ENCODE measurements around a stretch of chr2.

DNA sequence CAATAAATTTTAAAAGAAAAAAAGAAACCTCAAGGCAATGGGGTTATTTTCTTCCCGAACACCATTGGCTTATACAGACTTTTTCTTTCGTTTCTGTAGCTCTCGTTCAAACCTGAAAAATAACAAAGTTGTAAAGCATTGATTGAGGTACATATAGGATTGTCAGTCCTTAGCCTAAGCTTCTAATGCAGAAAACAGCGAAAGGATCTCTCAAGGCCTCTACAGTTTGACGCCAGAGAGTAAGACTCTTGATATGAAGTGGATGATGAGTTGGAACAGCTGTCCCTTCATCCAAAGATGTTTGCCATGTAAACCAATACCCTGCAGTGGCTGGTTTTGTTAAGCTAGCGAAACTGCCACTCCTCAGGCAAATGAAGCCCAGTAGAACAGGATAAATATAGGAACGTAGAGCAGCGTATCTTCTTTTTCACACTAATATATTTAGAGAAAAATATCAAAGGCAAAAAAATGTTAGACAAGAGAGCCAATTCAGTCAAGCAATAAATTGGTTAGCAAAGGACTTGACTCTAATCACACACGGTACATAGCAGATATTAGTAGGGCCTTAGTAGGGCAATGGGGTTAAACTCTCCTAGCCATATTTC, 490 bp downstream of the NEB start:
- PRO-cap, result no peak
- RAMPAGE, long total RNA, 3 experiments, result no peak in any of the 3 experiments

DNA sequence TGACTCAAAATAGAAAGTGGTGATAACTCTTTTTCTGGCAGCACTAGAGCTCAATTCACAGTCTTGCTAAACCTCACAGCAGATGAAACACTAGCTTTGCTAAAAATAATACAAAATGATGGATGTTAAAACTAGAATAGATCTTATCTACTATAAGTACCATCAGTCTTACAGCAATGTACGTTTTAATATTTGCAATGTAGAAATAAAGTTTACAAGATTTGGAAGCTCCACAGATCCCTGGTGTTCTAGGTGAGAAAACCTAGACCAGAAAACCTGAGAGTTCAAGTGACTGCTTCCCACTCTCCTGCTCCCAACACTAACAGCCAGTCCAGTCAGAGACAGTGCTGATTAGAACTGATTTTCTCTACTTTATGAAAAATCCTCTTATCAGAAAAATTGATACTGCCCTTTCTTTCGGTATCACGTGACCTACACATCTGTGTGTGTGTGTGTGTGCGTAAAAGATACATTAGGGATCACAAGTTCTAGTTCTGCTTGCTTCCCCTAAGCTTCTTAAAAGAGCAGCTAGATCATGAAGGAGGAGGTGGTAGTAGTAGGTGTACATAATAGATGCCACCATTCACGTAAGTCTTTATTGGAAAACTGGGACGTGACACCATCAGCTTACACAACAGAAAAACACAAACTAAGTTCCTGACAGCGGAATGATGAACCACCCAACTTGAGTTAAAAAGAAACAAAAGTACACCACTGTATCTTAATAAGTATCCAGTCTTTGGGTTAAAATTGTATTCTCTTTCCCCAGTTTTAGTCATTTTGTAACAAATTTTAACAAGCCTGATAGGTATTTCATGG, 1.5 kb downstream of the ARL5A start:
- PRO-cap, result no peak
- RAMPAGE, long total RNA, 3 experiments, result no peak in any of the 3 experiments

DNA sequence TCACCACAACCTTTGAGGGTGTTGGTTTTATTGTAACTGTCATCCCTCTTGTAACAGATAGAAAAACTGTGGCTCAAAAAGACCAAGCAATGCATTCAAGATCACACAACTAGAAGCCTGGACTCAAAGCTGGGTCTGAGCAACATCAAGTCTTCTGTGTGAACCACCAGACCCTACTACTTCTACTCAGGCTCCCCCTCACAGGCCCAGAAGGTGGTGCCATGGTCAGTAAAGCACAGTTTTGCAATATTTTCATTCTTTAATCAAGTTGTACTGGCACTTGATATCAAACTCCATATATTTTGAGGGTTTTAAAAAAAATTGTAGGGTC, 105.2 kb upstream of the ARL5A start:
- PRO-cap, result no peak
- RAMPAGE, long total RNA, 3 experiments, result no peak in any of the 3 experiments

DNA sequence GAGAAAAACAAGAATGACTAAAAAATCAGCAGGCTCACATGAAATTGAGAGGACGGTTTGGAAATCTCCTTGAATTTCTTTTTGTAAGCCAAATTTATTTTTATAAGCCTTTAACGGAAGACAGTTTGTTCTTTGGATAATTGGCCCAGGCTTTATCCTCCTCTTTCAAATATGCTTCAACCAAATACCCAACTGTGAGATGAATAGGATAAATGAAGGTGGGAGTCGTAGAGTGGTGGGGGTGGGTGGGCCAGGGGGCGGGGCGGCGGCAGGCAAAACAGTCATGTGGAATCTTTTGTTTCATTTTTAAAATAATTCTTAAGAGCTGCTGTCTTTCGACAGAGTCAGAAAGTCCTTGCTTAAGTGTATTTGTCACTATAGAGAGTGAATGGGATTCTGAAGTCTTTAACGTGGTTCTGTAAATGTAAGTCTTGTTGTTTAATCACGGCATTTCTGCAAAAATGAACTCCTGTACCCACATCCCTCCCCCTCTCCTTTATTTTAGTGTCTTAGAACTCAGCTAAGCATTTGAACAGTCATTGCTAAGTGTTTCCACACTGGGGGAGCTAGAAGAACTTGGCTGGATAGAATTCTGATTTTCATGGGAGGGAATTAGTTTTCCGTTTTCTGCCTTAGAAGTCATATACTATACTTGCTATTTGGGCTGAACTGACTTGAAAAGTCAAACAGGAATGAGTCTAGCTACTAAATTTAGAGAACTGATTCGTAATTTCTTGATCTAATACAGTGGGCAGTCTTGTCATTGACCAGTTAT, 60.9 kb downstream of the FMNL2 start:
- PRO-cap, result no peak
- RAMPAGE, long total RNA, 3 experiments, result no peak in any of the 3 experiments

GRCh38 chr2:152396656-152397086, 61.7 kb downstream of the FMNL2 start:
- PRO-cap, result no peak
- RAMPAGE, long total RNA, 3 experiments, result no peak in any of the 3 experiments

DNA sequence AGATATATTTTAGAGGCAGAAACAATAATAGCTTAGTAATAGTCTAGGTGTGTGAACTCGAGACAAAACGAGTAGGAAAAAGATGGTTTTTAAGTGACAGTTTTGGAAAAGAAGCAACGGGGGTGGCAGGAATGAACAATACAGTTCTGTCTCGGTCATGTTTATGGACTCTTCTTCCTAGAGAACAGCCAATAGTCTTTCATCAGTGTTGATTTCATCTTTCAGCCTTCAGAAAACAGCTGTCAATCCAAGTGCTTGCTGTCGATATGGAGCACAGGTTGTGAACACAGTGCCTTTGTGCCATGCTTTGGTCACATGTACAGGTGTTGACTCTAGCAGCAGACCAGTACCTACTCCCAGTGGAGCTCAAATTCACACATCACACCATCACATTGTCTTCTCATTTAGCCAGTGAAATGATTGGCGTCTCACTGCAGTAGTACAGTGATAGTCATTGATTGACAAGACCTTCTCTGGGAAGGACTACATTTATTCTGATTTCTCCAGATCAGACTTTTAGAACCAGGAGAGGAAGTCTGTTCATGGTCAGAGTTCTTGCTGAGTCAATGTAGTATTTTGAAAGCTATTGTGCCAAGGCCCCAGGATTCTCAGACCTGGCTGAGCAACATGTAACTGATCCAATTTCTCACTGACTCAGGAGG, 75.1 kb downstream of the FMNL2 start:
- PRO-cap, result no peak
- RAMPAGE, long total RNA, 3 experiments, result no peak in any of the 3 experiments

GRCh38 chr2:152433152-152433889, 98.3 kb downstream of the FMNL2 start:
- PRO-cap, result no peak
- RAMPAGE, long total RNA, 3 experiments, result no peak in any of the 3 experiments

GRCh38 chr2:152616789-152617438, 100.3 kb downstream of the PRPF40A start:
- PRO-cap, result no peak
- RAMPAGE, long total RNA, 3 experiments, result start-site peak on the plus strand in 2 of 3 experiments, at chr2:152617007-152617187 at its widest, 24 to 72 reads per replicate

DNA sequence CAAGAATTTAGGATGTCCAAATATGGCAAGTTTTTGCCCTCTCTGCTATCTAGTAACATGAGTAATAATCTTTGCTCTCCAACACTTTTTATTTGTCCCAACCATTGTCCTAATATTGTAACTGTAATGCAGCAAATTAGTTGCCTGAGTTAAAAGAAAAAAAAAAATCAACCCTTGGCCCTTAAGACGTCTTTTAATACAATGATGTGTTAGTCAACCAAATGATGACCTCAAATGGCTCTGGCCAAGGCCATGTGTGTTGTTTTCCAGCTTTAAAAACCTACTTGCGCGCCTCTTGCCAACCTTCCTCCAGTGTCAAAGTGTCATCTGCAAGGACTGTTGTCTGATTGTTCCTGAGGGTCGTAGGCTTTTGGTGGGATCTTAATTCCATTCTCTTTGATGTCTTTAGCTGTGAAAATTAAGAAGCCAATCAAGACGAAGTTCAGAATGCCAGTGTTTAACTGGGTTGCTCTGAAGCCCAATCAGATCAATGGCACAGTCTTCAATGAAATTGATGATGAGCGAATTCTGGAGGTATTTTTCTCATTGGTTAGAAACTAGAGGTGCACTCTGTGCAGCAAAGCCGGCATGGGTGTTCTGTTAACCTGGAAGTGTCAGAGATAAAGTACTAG, 92.1 kb downstream of the PRPF40A start:
- PRO-cap, result no peak
- RAMPAGE, long total RNA, 3 experiments, result start-site peak on the plus strand in 1 of 3 experiments, centred at position 440 of the sequence, 35 reads per replicate

DNA sequence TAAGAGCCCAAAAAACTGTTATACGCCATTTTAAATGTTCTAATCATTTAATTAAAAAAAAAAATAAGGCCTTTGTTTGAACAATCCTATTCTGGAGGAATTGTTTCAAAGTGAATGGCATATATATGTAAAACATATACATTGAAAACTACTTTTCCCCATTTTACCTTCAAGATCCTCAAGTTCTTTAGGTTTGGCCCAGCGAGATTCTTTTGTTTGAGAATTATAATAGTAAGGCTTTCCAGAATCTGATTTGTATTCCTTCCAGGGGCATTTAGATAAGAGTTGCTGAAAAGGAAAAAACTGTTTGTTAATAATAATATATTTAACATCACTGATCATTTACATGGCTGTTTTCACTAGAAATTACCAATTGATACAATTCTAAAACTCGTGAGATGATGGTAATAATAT, 38.1 kb downstream of the PRPF40A start:
- PRO-cap, result no peak
- RAMPAGE, long total RNA, 3 experiments, result no peak in any of the 3 experiments

- PRO-cap, result no peak
- RAMPAGE, long total RNA, 3 experiments, result no peak in any of the 3 experiments
These were observed 90.3 kb downstream of the RPRM start for GRCh38 chr2:153388214-153388617.

DNA sequence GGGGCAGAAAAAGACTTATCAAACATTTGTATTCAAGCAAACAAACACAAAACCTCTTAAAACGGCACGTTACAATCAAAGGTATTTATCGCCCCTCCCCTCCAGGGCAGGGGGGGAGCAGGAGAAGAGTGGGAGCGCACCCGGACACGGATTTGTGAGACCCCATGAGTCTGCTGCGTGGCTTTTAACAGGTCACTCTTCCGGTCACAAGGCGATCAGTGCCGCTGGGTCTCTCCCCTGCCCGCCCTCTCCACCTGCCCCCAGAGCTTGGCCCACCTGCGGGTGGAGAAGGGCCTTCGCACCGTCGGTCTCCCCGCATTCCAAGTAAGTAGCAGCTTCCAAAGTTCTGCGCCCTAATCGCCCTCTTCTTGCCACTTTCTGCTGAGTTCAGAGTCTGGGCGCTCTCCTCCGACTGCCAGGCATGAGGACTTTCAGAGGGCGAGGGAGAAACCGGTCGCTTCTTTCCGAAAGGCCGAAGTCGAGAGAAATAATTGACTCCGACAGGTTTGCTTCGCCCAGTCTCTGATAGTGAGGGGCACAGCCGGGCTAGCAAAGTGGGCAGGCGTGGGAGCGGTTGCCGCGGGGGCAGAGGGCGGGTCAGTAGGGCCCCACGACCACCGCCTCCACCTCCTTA, 806 bp downstream of the RPRM start:
- PRO-cap, result no peak
- RAMPAGE, long total RNA, 3 experiments, result no peak in any of the 3 experiments

DNA sequence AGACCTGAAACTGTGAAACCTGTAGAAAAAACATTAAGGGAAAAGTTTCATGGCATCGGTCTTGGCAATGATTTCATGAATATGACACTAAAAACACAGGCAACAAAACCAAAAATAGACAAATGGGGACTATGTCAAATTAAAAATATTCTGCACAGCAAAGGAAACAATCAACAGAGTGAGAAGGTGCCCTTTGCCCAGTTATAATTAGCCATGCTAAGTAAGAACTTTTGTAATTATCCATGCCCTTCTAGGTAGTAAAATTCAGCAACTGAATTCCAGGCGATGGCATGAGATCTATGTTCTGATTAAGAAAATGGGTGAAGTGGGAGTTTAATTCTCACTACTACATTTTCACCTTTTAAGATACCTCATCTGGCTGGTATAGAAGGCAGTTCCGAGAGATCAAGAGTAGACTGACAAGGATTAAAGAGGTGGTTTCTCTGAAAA, 777.1 kb downstream of the KCNJ3 start:
- PRO-cap, result no peak
- RAMPAGE, long total RNA, 3 experiments, result no peak in any of the 3 experiments

DNA sequence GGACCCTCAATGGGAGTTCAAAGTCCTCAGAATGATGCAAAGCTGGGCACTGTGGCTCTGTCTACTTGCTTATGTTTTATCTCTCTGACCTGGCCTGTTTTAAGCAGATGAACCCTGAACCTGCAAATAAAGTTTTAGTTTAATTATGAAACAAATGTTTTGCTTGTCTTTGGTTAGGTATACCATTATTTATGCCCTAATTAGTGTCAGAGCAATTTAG, 22.5 kb downstream of the NR4A2 start:
- PRO-cap, result no peak
- RAMPAGE, long total RNA, 3 experiments, result no peak in any of the 3 experiments

DNA sequence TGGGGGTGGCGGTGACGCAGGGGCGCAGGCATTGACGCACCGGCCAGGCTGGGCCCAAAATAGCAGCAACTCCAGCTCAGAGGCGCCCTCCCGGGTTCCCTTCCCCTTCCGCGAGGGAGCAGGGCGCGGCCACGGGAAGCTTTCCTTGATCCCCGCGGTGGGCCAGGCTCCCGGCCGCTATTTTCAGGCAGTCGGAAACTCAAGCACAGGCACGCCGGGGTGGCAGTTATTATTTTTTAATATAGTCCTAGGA, 2.1 kb upstream of the NR4A2 start:
- PRO-cap, result bidirectional peak, plus-strand start at position 148 of the sequence, minus-strand start outside the sequence
- RAMPAGE, long total RNA, 3 experiments, result start-site peak on the plus strand in 1 of 3 experiments, centred at position 93 of the sequence, 10 reads per replicate

- PRO-cap, result bidirectional peak, plus-strand start at chr2:156341942, minus-strand start at chr2:156341646
- RAMPAGE, long total RNA, 3 experiments, result start-site peak on the plus strand in 2 of 3 experiments, at chr2:156341809-156341848 at its widest, 14 to 16 reads per replicate
These were observed 8.8 kb upstream of the NR4A2 start for GRCh38 chr2:156341013-156342109.

GRCh38 chr2:156342110-156342816, 9.7 kb upstream of the NR4A2 start:
- PRO-cap, result bidirectional peak, plus-strand start at chr2:156342717, minus-strand start at chr2:156342461
- RAMPAGE, long total RNA, 3 experiments, result no peak in any of the 3 experiments

DNA sequence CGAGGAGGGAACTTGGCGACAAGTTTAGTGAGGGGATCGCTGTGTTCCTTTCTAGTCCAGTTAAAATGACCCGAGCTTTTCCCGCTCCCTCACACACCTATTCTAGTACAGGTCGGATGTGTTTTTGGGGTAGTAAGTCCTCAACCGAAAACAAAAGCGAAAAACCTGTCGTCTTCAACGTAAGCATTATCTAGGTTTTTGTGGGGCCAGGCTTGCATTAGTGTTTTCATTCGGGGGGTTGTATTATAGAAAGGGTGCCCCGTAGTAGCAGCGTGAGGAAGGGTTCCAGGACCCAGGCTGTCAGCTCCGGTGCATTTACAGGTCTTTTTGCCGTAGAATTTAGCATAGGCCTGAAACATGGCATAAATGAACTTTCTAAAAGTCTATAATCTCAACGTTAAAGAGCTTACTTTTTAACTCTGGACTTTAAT, 10.3 kb upstream of the NR4A2 start:
- PRO-cap, result no peak
- RAMPAGE, long total RNA, 3 experiments, result no peak in any of the 3 experiments

DNA sequence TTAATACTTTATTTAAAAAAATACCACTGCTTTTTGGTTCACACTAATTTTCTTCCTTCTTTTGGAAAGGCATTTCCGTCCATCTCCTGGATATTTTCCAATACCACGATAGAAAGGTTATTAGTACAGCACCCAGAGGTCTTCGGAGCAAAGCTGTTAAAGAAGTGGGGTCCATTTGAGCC, 1.1 kb upstream of the GPD2 start:
- PRO-cap, result no peak
- RAMPAGE, long total RNA, 3 experiments, result no peak in any of the 3 experiments

DNA sequence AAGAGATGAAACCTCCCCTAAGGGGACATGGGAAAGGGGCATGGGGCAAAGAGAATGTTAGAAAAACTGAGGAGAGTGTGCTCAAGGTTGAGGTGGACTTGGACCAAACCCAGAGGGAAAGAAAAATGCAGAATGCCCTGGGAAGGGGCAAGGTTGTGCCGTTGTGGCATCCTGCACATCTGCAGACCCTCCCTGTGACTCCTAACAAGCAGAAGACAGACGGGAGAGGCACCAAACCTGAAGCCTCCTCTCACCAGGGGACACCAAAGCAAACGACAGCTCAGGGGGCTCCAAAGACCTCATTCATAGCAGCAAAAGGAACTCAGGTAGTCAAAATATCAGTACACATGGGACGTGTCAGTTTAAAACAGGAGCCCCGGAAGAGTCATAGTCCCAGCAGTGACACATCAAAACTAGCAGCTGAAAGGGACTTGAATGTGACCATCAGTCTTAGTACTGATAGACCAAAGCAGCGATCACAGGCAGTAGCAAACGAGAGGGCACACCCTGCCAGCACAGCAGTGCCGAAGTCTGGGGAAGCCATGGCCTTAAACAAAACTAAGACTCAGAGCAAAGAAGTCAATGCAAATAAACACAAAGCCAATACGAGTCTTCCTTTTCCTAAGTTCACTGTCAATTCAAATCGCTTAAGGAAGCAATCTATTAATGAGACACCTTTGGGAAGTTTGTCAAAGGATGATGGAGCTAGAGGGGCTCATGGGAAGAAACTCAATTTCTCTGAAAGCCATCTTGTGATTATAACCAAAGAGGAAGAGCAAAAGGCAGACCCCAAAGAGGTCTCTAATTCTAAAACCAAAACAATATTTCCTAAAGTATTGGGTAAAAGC, 1.0 kb downstream of the GALNT5 start:
- PRO-cap, result no peak
- RAMPAGE, long total RNA, 3 experiments, result no peak in any of the 3 experiments